Camera-type eye (tissue), 1 donor: ENCODE measurements around the genes SIVA1 and TEX22.

GRCh38 chr14:104746763-104747347 lies 6.1 kb upstream of the SIVA1 start:
- RAMPAGE, long total RNA: no peak

DNA sequence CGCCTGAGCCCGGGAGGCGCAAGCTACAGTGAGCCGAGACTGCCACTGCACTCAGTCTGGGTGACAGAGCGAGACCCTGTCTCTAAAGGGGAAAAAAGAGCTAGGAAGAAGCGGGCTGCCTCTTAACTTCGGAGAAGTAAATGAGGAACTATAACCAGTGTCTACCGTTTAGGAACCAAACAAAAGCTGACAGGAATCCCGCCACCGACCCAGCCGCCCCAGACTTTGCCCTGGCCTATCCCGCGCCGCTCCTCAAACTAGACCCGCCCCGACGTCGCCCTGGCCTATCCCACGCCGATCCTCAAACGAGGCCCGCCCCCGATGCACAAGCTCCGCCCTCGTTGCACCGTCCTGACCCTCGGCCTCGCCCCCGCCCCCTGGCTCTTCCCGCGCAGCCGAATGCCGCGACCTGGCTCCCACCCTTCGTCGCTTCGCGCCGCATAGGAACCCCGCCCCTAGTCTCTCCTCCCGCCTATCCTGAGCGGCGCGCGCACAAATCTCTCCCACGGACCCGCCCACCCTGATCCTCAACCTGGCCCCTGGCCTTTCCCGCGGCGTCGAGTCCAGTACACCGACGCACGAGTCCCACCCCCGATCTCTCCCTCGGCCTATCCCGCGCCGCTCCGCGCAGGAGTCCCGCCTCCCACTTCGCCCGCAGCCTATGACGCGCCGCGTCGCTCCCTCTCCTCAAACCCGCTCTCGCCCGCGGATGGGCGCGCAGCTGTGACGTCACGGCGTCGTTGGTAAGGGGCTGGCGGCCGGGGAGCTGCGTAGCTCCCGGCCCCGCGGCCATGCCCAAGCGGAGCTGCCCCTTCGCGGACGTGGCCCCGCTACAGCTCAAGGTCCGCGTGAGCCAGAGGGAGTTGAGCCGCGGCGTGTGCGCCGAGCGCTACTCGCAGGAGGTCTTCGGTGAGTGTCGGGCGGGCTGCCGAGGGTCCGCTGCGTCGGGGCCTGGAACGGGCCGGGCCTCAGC lies at the start of gene SIVA1:
SIVA1 (plus strand) TSS at position 737 of the 973 bp plus-strand sequence.
- RAMPAGE, long total RNA: start-site peak on the plus strand centred at position 764 of the sequence, 20 bp wide, 52 reads

DNA sequence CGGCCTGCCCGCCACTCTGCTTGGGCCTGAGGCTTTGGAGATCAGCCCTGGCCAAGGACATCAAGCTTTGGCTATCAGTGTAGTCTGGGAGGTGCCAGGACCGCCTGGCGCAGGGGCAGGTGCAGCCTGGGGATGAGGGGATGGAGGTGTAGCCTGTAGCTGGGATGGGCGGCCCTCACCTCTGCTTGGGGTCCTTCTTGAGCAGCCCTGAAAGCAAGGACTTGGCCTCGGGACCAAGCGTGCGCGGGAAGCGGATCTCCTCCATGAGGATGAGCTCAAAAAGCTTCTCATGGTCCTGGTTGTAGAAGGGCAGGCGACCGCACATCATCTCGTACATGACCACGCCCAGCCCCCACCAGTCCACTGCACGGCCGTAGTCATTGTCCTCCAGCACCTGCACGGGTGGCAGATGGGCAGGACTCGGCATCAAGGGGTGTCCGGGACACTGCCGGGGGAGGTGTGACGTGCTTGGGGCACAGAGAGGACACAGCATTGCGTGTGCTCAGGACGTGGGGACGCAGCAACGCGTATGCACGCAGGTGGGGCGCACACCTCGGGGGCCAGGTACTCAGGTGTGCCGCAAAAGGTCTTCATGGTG lies 19.9 kb downstream of the SIVA1 start:
- RAMPAGE, long total RNA: no peak

GRCh38 chr14:104843277-104843968 lies 21.6 kb upstream of the CEP170B start:
- RAMPAGE, long total RNA: no peak

DNA sequence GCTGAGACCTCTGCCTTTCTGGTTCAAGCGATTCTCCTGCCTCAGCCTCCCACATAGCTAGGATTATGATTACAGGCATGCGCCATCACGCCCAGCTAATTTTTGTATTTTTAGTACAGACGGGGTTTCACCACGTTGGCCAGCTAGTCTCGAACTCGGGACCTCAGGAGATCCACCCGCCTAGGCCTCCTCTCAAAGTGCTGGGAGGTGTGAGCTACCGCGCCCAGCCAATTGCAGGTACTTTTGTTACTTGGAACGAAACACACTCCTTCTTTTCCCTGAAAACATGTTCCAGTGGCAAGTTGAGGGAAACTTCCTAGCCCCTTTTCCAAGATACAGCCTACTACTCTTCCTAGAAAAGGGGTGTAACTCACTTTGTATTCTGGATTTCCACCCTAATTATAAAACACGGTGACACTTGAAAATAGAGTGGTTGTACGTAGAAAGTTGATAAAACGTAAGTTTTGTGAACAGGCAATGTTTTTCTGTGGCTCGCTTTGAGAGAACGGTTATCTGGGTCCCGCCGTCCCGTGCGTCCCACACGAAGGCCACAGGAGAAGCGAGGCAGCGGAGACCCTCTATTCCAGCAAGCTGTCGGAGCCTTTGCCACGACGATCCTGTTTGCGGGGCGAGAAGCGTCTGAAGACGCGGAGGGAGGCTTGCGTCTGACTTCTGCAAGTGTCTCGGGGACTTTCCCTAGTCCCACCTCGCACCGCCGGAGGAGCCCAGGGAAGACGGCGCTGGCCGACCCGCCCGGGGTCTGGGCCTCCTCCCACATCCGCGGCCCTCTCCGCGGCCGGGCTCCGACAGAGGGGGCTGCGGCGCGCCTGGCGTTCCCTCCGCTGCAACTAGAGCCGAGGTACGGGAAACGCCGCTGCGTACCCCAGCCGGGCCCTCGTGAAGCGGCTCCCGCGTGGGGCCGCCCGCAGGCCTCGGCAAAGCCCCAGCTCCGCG lies 824 bp downstream of the CDCA4 start:
- RAMPAGE, long total RNA: no peak

- RAMPAGE, long total RNA: no peak
These were observed 14.9 kb downstream of the GPR132 start for GRCh38 chr14:105050128-105050897.

- RAMPAGE, long total RNA: no peak
These were observed 5.6 kb upstream of the GPR132 start for GRCh38 chr14:105070728-105071244.

DNA sequence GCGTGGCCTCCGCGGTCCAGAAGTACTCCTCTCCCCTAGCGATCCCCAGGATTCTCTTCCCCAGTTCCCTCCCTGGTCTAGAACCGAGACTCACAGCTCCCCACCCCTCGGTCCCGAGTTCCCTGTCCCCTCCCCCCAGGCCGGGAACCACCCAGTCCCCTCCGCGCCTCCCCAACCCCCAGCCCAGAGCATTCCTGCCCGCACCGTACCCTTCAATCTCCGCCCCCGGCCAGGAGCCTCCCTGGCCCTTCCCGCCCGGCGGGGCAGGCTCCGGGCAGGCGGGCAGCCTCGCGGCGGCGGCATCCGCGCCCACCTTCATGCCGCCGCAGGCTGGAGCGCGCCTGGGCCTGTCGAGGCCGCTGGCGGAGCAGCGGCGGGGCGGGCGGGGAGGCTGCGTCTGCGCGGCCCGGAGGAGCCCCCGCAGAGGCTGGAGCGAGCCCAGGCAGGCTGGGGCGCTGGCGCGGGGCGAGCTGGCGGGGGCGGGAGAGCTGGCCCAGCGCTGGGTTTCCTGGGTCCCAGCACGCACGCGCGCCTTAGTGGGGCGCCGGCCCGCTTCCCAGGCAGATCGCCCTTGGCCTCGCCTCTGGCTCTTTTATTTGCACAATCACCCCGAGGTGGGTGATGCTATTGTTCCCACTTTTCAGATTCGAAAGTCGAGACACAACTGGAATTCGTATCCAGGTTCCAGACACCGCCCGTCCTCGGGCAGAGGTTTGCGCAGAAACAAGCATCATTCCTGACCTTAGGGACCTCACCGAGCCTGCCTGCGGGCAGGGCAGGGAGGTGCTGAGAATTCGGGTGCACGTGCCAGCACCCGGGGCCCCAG lies 22.3 kb upstream of the GPR132 start:
- RAMPAGE, long total RNA: no peak

DNA sequence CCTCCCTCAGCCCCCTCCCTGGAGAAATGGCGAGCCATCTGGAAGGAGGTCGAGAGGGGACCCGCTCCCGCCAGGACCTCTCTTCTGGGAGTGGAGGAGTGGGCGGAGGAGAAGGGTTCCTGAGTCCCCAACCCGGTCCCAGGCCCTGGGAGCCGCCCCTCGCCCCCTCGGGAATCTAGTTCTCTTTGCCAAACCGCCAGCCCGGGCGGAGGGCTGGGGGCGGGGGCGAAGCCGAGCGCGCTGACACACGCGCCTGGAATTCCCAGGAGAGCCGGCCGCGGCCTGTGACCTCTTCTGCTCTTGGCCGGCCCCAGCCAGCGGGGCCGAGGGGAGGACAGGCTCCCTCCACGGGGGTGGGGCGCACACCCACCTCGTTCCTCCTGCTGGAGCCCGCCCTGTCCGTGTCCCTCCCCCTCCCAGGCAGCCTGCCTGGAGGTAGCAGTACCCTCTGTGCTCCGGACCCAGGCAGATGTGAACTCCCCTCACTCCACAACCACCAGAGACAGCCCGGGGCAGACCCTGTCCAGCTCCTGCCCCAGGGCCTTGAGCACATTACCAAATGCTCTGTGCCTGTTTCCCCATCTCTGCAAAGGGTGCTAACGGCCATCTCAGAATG lies 23.0 kb upstream of the GPR132 start:
- RAMPAGE, long total RNA: no peak

- RAMPAGE, long total RNA: no peak
These were observed 15.6 kb downstream of the JAG2 start for GRCh38 chr14:105152807-105153496.

DNA sequence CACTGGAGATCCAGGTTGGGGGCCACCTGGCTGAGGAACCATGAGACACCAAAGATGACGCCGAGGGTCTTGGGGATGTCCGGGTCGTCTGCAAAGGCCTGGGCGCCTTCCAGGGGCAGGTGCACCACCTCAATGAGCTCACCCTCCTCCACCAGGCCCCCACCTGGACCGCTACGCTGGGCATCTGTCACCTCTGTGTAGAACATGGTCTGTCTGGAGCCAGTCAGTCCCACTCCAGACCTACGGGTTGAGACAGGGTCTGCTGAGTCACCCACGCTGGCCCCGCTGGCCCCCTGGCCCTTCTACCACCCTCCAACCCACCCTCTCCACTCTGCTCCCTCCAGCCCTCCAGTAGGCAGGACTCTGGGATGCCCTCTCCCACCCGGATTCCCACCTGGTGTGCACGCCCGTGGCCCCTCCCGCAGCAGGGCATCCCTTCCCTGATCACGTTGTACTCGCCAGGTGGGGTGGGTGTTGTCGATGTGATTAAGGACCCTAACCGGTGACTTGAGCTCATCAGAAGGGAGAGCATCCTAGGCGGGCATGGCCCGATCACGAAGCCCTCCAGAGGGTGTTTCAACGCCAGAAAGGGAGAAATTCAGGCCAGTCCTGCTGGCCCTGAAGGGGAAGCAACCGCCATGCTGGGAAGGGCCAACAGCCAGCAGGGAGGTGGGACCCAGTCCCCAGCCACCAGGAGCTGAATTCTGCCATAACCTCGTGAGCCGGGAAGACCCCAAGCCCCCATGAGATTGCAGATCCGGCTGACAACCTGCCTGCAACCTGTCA lies 4.6 kb upstream of the JAG2 start:
- RAMPAGE, long total RNA: no peak

GRCh38 chr14:105182524-105183218 lies 1.6 kb upstream of the NUDT14 start:
- RAMPAGE, long total RNA: no peak

GRCh38 chr14:105397814-105398660 lies at the start of gene TEX22:
Gene TEX22 (plus strand): TSS chr14:105398538.
- RAMPAGE, long total RNA: no peak

DNA sequence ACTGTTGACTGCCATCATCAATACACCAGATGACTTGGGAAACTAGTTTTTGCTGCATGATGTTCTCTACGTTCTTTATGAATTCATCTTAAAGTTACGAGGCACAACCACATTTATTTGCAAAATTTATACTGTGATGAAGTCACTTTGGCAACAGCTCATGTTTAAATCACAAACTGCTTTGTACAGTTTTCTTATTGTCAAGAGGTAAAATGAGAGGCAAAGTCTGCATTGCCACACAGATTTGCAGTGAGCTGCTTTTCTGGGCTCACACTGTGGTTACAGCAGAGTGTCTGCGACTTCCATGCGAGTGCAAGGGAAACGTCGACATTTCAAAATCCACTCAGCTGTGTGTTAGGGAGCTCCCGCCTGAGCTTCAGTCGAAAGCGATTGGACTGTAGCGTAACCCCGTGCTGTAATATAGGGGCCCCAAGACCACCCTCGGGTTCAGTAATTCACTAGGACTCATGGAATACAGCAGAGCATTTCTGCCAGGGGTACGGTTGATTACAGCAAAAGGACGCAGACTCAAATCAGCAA lies 13.0 kb downstream of the MTA1 start:
- RAMPAGE, long total RNA: no peak

DNA sequence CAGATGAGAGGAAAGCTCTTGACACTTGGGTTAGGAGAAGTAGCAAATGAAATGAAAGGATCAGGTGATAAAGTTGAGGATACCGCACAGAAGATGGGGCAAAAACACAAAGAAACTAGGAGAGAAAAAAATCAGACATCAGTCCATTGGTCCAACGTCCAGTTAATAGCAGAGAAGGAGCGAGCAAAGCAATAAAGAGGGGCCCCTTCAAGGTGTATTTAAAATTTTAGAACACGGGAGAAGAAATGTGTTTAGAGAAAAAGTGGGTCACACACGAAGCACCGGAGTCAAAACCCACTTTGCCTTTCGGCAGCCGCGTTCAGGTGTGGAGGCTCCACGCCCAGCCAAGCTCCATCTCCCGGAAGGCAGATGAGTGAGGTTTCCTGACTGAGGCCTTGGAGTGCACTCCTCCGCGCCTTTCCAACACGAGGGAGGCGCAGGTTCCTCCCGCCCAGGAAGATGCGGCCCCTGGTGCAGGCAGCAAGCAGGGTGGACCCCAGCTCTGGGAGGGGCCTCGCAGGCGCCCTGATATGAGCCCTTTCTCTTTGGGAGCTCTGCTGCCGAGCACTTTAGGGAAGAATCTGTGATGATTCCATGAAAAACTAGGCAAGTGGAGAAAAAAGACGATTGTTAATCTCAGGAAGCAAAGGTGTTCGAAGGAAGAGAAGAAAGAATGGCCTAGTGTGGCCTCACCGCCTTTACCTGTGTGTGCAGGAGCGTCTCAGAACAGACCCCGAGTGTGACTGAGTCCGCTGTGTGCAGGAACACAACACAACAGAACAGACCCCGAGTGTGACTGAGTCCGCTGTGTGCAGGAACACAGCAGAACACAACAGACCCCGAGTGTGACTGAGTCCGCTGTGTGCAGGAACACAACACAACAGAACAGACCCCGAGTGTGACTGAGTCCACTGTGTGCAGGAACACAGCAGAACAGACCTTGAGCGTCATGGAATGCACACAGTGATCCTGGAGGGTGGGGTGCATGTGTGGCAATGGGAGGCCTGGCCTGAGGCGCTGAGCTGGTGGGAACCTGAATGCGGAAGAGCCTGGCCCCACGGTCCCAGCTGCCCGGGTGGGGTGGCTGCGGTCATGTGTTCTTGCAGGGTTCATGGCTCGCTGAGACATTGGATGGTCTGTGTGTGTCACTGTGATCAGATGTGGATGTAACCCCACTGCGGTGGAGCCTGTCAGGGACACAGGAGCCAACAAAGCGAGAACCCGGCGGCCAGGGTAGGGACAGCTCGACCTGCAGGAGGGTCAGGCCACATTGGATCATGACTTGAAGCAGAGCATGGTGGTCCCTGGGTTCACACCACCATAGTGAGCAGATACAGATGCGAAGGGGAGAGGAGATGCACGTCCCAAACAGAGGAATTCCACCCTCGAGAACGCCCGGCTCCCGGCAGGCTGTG lies 22.8 kb downstream of the MTA1 start:
- RAMPAGE, long total RNA: no peak

DNA sequence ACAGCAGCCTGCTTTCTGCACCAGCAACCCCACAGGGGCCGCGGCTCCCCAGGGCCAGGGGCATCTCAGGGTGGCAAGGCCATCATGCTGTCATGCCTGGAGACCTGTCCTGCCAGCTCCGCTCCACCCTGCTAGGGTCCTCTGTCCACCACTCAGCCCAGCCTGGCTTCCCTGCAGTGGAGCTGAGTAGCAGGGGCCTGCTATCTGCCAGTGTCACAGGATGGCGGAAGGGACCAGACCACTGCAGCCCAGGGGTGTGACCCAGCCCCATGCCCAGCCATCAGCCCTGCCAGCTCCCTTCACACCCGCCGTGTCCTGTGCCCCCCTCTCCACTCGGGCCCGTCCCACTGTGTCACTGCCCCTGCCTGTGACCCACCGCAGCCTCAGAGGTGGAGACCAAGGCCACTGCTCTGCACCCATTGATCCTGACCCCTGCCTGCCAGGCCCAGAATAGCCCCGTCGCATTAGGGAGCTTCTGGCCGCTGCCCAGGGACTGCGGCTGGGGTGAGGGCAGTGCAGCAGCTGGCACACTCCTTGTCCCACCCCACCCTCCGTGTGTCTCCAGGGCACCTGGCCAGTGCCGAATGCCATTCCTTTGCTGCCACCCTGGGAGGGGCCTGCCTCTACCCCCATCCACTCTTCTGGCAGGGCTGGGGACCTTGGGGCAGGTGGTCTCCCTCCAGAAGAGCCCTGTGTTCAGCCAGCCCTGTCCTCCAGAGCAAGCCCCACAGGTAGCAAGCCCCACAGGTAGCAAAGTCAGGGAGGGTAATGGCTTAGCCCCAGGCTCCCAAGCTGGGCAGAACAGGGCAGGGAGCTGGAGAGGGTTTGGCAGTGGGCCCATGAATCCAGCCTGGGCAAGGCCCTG lies 2.1 kb upstream of the CRIP2 start:
- RAMPAGE, long total RNA: no peak

DNA sequence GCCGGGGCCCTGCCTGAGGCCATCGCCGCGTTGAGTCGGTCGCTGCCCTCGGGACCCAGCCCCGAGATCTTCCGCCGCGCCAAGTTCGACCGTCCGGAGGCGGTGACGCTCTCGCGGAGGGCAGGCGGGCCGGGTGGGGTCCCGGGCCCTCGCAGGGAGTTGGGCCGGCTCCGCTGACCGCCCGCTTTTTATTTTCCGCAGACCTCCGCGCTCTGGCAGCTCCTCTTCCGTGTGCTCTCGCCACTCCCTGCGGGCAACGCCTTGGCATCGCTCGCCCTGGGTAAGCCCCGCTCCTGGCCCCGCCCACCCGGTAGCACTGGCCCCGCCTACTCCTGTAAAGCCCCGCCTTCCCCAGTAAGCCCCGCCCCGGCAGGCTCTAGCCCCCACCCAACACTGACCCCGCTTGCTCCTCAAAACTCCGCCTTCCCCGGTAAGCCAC lies 394 bp downstream of the TEDC1 start:
- RAMPAGE, long total RNA: no peak

DNA sequence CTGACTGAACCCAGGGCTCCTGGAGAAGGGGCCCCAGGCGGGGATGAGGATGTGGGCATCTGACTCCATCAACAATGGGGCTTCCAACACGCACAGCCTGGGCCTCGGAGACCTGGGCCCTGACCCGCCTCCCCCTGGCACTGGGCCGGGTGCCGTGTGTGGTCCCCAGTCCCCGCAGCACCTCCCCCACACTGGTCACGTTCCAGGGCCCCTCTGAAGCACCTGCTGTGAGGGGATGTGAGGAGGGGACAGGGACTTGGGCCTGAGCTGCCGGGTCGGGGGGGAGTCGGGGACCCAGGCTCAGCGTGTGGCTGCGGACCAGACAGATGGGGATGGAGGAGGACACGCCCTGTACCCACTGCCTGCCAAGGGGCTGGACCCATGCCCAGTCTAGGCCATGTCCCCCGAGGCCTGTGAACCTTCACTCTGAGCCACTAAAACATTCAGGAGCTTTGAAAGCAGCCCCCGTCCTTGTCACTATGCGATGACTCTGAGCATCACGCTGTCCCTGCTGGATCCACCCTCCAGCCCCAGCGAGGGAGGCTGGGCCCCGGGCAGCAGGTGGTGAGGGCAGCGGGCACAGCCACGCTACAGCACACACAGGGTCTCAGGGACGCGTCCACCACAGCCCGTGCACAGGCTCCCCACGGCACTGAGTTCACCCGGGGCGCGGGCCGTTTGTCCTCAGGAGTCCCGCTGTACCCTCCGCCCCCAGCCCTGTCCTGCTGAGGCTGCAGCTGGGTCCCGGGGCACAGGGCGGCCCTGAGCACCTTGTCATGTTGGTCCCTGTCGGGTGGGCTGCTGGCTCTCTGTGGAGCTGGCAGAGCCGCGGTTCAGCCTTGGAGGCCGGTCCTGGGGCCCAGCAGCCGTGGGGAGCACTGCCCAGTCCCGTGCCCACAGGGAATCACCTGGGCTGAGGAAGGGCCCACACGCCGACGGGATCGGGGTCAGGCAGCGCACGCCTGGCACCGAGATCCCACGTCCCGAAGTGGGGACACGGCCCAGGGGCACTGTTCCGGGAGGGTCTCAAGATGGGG lies 46.0 kb downstream of the TMEM121 start:
- RAMPAGE, long total RNA: no peak

GRCh38 chr14:105687679-105688619 lies 161.6 kb downstream of the TMEM121 start:
- RAMPAGE, long total RNA: no peak

GRCh38 chr14:105691238-105691796 lies 164.9 kb downstream of the TMEM121 start:
- RAMPAGE, long total RNA: no peak